Measurements from ENCODE around the gene LUM.

DNA sequence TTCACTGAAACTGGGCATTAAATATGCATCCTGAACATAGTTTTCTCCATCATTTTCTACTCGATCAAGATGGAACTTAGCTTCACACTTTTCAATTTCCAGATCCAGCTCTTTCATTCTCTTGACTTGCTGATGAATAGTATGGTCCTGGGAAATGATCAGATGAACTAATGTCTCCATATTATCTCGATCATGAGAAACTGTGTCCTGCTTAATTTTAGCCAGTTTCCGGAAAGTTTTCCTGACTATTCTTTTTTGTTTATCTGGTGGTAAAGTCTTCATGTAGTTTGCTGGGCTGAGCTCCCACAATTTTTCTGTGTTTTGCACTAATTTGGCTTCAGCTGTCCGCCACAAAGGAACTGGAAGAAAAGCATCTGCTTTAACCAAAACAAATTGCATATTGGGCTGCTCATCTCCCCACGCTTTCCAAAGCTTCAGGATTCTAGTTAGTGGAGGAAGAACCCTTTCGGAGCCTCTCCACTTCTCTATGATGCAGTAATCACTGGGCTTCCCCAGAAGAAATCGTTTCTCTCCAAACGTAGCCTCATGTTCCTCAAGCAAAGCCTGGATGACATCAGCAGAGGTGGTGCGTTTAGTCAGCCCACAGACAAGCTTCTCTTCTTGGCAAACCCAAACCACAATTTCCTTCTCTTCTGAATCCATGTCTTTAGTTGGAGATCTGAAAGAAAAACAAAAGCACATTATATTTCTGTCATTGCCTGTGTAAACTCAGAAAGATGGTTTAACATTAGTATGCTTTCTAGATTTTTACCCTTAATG is 30.7 kb downstream of the RASSF9 start:
- PRO-cap: no peak
- RAMPAGE, long total RNA: no peak

DNA sequence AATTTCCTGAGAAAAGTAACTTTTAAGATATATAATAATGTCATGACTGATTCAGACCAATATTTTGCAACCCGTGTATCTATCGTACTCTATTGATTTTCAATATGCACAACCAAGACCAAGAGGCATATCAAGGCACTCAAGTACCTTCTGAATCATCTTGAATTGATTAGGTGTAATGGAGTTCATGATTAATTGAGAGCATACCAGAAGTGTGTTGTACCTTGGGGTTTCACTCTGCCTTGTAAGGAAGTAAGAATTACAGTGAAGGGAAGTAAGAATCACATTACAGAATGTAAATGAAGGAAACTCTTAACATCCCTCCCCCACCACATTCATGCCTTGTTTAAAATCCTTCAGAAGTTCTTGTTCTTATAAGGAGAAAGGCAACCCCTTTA is 5.3 kb upstream of the MGAT4C start:
- PRO-cap: unidirectional peak, minus-strand start at position 246 of the sequence
- RAMPAGE, long total RNA: no peak

- PRO-cap: no peak
- RAMPAGE, long total RNA: no peak
These were observed 156.6 kb downstream of the TMTC3 start for GRCh38 chr12:88298634-88299168.

GRCh38 chr12:88499891-88500345 is 80.4 kb downstream of the KITLG start:
- PRO-cap: no peak
- RAMPAGE, long total RNA: no peak

DNA sequence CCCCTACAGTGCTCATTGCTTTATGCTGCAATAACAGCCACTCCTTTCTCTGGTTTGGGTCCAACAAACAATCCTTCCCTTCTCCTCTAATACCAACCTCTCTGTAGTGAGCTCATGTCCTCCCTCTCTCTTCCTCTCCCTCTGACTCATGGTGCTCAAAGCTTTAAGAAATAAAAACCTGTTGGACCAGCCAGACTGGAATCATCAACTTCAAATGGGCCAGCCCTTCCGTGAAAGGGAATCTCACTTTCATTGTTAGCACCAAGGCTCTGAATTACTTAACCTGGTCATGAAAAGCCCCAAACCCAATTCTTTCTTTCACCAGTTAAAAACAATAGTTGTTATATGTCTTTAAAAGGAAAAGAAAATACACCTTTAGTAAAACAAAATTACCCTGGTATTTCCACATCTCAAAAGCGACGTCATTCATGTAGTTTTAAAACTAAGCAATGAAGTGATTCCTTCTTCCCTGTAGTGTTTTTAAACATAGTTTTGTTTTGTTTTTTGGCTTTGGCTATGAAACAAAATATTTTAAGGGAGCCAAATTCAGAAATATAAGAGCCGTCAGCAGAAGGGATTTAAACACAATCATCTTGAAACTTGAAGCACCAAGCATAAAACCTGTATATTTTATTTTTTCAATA is 126.3 kb downstream of the DUSP6 start:
- PRO-cap: no peak
- RAMPAGE, long total RNA: no peak

- PRO-cap: no peak
- RAMPAGE, long total RNA: no peak
These were observed 9.1 kb downstream of the DUSP6 start for GRCh38 chr12:89343107-89343602.

DNA sequence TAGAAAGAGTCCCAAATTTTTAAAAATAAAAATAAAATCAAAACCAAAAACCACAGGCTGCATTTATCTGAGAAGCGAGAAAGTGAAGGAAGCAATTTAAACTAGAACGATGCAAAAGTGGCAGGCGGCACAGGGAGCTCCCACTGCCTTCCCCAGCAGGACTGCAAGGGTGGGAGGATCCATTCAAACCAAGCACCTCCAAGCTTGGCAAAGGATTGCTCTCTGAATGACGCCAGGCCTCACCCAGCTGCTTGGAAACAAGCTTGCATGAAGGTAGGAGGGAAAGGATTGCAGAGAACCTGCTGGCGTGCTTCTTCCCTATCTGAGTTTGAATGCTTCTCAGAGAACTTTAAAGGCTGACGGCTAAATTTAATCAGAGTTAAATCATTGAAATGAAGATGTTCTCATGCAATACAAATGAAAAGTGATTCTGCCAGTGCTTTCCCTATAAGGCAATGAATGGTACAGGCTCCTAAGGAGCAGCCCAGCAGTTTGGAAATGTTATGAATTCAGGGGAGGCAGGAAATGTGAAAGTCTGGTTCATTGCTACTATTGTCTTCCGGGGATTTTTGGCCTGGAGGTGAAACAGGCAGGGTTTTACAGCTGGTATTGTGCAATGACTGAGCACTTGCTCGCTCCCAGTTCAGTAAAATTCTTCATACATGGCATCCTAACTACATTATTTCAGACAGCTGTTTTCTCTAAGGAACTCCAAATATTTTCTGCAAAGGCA is 31.8 kb upstream of the DUSP6 start:
- PRO-cap: no peak
- RAMPAGE, long total RNA: no peak

GRCh38 chr12:89384723-89385231 is 32.5 kb upstream of the DUSP6 start:
- PRO-cap: no peak
- RAMPAGE, long total RNA: no peak

DNA sequence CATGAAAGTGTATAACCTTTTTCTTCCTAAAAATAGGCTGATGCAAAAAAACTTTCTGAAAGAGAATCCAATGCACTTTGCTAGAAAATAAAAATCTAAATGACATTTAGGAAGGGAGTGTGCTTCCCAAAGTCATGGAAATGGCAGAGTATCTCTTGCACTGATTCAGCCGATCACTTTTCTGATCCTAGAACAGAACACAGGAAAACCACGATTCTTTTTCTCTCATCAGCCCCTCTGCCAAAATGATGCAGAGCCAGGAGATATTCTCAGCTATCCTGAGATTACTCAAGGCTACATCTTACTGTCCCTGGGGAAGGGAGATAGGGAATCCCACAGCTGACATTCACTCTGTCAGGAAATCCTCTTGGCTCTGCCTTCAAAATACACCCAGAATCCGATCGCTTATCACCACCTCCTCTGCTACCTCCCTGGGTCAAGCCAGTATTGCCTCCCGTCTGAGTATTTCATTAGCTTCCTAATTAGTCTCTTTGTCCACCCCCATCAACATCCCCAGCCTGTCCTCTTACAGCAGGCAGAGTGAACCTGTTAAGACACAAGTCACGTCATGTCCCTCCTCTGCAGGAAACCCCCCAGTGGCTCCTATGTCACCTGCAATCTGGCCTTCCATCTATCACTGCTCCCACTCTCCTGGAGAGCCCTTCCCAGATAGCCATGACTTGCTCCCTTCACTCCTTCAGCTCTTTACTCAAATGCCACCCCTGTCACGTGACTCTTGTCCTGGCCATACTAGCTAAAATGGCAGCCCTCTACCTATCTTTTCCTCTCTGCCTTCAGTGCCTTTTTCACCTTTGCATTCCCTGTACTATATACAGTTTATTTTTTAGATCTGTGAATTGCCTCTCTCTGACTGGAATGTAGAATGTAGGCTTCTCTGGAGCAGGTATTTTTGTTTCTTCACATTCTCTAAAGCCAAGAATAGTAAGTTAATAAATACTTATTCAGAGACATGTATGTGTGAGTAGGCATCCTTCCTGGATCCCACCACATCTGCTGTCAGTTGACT is 70.4 kb downstream of the GALNT4 start:
- PRO-cap: no peak
- RAMPAGE, long total RNA: no peak

DNA sequence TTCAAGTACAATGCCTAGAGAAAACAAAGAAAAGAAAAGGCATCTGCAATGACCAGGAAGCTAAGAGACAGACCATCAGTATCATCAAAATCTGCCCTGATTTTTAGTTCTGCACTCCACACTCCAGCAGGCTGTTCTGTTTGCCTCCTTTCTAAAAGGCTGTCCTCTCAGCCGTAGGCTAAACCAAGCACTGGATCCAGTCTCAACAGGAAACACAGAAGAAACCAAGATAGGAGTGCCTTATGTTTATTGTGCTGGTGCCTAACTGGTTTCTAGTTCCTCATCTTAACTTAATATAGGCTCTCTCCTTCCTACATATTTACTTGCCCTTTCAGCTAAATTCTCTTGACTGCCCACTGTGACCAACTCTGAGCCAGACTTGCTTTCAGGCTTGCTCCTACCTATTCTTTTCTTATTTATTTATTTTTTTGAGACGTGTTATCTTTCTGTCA is 30.9 kb downstream of the GALNT4 start:
- PRO-cap: no peak
- RAMPAGE, long total RNA: no peak

- PRO-cap: no peak
- RAMPAGE, long total RNA: no peak
These were observed 2.9 kb downstream of the GALNT4 start for GRCh38 chr12:89521630-89522224.

GRCh38 chr12:89700401-89700961 is 8.2 kb downstream of the ATP2B1 start:
- PRO-cap: no peak
- RAMPAGE, long total RNA: no peak

GRCh38 chr12:89701076-89701473 is 7.6 kb downstream of the ATP2B1 start:
- PRO-cap: no peak
- RAMPAGE, long total RNA: no peak

DNA sequence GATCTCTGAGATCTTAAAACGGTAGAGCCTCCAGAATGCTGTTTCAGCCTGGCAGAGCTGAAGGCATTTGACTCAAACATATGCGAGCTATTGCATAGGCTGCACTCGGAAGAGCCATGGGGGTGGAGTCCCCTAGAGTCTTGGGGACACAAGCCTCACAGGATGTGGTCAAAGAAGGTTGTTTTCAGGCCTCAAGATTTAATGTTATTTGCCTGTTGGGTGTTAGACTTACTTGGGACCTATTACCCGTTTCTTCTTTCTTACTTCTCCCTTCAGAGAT is 172.1 kb upstream of the ATP2B1 start:
- PRO-cap: no peak
- RAMPAGE, long total RNA: no peak

GRCh38 chr12:90622813-90623012 is 332.3 kb downstream of the CCER1 start:
- PRO-cap: no peak
- RAMPAGE, long total RNA: no peak

DNA sequence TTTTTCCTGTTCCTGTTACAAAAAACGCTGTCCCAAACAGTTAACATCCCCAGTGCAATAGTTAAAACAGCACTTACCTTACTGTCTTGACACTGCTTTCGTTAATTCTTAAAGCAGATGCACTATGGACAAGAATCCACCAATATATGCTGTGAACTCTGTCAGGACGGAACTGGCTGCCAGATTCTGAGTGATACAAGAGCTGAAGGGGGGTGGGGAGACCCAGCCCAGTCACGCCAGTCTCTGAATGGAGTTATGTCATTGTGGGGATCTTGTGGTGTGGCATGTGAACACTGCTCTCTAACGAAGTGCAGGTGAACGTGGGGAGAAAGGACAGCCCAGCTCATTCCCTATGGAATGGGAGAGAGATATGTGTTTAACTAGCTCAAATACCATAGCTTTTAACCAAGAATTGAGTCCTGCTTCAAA is at the start of gene LUM:
TSS of gene LUM (minus strand) at position 174 of the 429 bp plus-strand sequence.
- PRO-cap: no peak
- RAMPAGE, long total RNA: no peak

- PRO-cap: no peak
- RAMPAGE, long total RNA: no peak
These were observed 1.9 kb upstream of the LUM start for GRCh38 chr12:91113224-91113560.

GRCh38 chr12:91142078-91142764 is 30.9 kb upstream of the LUM start:
- PRO-cap: no peak
- RAMPAGE, long total RNA: no peak

DNA sequence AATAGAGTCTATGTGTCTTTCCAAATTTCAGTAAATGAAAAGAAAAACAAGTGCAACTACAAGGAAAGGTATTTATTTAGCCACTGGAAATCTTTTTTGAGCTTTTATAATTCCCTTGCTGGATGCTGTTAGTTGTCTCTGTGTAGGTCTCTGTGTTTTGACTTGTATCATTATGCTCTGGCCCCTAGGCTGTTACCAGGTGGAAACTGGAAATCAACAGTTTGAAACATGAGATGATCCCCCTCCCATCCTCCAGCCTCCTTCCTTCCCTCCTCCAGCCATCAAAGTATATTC is 890 bp upstream of the DCN start:
- PRO-cap: no peak
- RAMPAGE, long total RNA: no peak

DNA sequence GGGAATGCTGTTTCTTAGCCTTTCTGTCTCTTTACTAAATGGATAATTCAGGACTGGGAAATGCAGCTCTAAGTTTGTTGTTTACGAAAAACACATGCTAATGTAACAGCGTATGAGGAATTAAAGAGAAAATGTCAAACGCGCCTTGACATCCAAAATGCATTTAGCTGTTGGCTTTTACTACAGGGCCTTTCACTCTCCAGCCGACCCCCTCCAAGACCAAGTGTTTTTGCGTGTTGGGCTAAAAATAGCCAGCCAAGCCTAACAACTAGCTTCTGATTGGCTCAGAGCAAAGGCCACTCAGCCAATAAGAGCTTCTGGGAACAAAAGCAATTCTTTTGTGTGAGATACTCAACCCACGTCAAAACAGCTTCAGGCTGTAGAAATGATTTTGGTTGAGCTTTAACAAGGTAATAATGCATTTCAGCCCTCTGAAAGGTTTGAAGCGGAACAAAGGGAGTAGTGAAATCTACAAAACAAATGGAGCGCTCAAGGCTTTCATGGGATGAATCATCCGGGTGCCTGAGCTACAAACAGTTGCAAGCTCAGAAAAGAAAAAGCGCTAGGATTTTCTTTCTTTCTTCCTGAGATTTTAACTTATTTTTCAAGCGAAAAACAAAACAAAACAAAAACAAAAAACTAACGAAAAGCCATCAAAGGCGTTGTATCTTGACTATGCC is 198.8 kb upstream of the DCN start:
- PRO-cap: no peak
- RAMPAGE, long total RNA: no peak

Measured in Karpas-422 (cell line).